Measurements from ENCODE around the gene FITM2.

GRCh38 chr20:43457135-43457333 is 662 bp upstream of the SRSF6 start:
- PRO-cap, result no peak

GRCh38 chr20:43457947-43458179 is 167 bp downstream of the SRSF6 start:
- PRO-cap, result no peak

GRCh38 chr20:43458180-43458542 is 465 bp downstream of the SRSF6 start:
- PRO-cap, result bidirectional peak, plus-strand start at chr20:43458371, minus-strand start at chr20:43458252

- PRO-cap, result no peak
Observed at GRCh38 chr20:43710758-43711200, 16.0 kb downstream of the GTSF1L start.

- PRO-cap, result no peak
Observed at GRCh38 chr20:43721792-43722612, 4.8 kb downstream of the GTSF1L start.

GRCh38 chr20:43915916-43916278 is 1.2 kb downstream of the TOX2 start:
- PRO-cap, result no peak

GRCh38 chr20:44169051-44169250 is 18.0 kb downstream of the JPH2 start:
- PRO-cap, result no peak

DNA sequence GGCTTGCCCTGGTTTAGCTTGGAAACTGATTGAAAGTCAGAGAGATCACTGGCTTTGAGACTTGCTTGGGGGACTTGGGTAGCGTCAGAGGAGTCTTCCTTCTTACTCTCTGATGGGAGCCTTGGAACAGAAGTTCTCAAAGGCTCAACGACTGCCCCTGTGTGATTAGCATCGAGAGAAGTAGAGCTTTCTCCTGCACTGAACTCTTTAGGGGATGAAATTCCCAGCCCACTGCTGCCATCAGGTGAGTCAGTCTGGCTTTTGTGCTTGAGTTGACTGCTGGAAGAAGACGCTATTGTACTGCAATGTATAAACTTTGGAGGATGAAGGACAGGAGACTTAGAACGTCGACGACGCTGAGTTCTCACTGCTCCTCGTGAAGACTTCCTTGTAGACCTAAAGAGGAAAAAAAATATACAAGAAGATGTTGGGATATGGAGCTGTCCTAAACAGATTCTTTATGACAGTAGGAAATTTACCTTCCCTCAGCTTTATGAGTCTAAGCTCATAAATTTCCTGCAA is 10.4 kb upstream of the JPH2 start:
- PRO-cap, result no peak

DNA sequence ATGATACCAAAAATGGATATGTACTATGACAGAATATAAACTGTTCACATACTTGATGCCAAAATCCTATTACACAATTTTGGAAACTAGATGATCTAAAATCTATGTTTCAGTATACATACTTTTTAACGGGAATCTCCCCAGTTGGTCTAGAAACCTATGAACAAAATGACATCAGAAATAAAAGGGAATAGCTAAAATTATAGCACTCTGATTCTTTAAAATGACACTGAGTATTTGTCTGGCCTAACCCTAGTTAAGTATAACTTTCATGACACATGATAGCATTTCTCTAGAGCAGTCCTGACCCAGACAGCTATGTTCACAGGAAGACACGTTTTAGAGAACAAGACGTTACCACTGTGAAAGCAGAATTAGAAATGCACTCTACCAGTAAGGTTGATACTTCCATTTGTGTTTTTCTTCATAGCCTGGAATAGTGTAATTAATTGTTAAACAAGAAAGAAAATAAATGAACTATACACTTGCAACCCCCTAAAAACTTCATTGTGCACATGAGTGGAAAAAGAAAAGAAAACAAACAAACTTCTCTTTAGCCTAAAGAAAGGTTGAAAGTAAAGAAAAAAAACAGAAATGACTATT is 3.3 kb downstream of the OSER1 start:
- PRO-cap, result no peak

GRCh38 chr20:44210882-44211204 is 272 bp upstream of the OSER1 start:
- PRO-cap, result bidirectional peak, plus-strand start at chr20:44211102, minus-strand start at chr20:44210771

- PRO-cap, result no peak
Observed at GRCh38 chr20:44211205-44211388, 526 bp upstream of the OSER1 start.

DNA sequence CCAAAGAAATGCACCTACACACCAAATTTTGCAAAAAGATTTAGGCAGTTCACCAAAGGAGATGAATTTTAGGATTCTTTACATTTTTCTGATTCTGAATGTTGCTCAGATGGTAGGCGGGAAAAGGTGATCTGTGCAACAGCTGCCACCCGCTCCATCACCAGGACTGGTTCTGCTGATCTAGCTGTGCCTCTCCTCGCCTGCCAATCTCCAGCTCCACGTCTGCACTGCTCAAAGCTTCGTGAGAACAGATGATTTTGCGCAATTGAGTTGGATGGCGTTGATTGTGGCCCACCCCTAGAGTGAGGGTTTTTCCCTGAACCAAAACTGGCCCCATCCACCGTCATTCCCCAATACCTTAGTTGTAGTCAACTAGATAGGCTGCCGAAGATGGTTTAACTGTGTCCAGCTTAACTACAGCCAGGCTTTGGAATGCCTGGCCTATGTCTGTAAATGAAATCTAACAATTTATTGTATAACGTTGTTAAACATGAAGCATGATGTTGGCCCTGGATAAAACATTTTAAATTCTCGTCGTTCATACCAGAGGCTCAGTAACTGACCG is 1.1 kb upstream of the OSER1 start:
- PRO-cap, result unidirectional peak, minus-strand start at position 174 of the sequence; unidirectional peak, minus-strand start at position 229 of the sequence

- PRO-cap, result unidirectional peak, minus-strand start at chr20:44311202
Observed at GRCh38 chr20:44311008-44311638, at the start of gene FITM2. Gene FITM2 (minus strand): TSS chr20:44311202.

GRCh38 chr20:44358589-44359263 is 3.2 kb downstream of the HNF4A start:
- PRO-cap, result unidirectional peak, minus-strand start at chr20:44358861; unidirectional peak, minus-strand start at chr20:44358975; unidirectional peak, minus-strand start at chr20:44359062

GRCh38 chr20:44370488-44371300 is 15.2 kb downstream of the HNF4A start:
- PRO-cap, result bidirectional peak, plus-strand start at chr20:44371064, minus-strand start at chr20:44370817

- PRO-cap, result bidirectional peak, plus-strand start at chr20:44448016, minus-strand start at chr20:44447751; unidirectional peak, plus-strand start at chr20:44448248; unidirectional peak, plus-strand start at chr20:44448387; unidirectional peak, plus-strand start at chr20:44448637; unidirectional peak, plus-strand start at chr20:44448695
Observed at GRCh38 chr20:44447581-44448827, 27.7 kb upstream of the TTPAL start.

- PRO-cap, result unidirectional peak, minus-strand start at chr20:44450174; unidirectional peak, minus-strand start at chr20:44450235; bidirectional peak, plus-strand start at chr20:44450373, minus-strand start at chr20:44450235; bidirectional peak, plus-strand start at chr20:44450683, minus-strand start at chr20:44450585
Observed at GRCh38 chr20:44449856-44450817, 25.5 kb upstream of the TTPAL start.

GRCh38 chr20:44492422-44492908 is 16.8 kb downstream of the TTPAL start:
- PRO-cap, result no peak

GRCh38 chr20:44501090-44501665 is 20.7 kb downstream of the SERINC3 start:
- PRO-cap, result no peak

DNA sequence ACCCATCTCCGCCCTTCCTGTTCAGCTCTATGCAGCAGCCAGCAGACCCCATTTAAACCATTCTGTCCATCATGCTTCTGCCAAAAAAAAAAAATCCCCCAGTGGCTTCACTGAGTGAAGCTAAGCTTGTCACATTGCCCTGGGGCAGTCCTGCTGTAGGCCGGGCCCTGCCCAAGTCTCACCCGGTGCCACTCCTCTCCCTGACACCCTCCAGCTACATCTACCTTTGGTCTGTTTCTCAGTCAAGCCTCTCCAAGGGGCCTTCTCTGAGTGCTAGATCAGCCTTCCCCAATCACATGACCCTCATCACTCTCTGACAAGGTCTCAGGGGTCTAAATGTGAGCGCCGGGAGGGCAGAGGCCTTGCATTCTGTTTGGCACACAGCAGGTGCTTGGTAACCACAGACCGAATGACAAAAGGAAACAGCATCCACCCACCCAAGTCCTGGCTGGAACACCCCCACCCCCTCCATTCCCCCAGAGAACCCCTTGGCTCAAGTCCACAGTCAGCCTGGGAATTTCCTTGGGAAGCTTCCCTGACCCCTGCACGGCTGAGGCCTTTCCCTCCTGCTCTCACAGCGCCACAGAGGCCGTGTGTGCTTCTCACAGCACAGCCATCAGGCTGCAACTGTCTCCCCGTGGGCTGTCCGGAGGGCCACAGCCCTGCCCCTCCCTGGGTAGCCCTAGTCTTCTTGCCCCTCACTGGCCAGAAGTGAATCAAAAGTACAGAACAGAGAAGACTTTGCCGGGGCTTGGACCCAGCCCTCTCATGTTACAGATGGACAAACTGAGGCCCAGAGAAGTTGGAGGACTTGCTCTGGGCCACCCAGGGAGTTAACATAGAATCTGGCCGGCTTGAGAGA is 32.9 kb downstream of the PKIG start:
- PRO-cap, result no peak